Measurements from ENCODE around the gene SCLY.

DNA sequence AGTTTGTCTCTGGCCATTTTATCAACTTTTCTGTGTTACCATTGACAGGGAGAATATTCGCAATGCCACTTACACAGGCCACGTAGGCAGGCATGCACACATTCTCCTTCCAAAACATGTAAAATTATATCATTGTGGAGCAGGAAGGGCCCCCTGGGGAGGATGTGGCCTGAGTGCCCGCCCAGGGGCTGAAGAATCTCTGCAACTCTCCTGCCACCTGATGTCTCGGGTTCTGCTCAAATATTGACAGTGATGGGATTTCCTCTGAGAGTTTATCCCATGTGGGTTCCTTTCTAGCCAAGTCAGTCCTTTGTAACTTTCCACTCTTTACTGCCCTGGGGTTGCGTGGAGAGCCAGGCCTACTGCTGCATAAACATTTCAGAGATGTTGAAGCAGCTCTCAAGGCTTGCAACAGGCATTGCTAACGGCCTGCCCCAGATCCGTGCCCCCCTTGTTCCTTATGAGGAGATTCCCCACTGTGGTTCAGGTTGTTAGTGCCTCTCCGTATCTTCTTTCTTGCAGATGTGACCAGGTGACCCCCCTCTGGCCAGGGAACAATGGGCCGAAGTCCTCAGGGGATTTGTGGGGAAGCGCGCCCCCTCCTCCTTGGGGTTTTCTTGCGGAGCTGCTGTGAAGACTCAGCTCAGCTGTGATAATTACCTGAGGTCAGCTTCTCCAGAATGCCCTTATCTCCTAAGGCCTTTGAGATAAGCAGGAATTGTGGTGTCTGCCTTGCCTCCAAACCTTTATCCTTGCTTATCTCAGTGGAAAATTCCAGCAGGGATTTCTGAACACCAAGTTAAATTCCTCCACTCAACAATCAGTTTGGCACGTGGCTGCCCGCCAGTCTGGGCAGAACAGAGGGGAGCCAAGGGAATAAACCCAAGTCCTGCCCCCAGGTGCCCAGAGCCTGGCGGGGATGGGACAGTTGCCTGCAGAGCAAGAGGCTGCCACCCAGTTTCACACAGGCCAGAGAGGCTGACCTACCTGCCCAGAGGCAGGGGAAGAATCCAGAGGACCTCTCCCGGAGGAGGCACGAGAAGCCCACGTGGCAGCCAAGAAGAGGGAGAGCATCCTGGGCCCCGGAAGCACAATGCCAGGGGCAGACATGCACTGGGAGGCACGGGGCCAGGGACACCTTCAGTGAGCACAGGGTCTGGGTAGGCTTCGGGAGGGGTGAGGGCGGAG lies 4.3 kb upstream of the RAB17 start:
- PRO-cap = no peak

DNA sequence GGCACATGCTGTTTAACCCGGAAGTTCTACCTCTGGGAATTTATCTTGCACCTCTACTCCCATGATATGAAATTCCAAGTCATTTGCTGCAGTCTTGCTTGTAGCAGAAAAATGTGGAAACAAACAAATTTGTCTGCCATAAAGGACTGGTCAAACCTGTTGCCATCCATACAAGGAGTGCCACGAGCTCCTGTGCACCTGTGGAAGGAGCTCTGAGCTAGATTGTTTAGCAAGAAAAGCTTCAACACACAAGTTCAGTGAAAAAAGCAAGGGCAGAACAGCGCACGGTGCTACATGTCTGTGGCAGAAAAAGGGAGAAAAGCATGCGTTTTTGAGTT lies 33.1 kb downstream of the LRRFIP1 start:
- PRO-cap = no peak

DNA sequence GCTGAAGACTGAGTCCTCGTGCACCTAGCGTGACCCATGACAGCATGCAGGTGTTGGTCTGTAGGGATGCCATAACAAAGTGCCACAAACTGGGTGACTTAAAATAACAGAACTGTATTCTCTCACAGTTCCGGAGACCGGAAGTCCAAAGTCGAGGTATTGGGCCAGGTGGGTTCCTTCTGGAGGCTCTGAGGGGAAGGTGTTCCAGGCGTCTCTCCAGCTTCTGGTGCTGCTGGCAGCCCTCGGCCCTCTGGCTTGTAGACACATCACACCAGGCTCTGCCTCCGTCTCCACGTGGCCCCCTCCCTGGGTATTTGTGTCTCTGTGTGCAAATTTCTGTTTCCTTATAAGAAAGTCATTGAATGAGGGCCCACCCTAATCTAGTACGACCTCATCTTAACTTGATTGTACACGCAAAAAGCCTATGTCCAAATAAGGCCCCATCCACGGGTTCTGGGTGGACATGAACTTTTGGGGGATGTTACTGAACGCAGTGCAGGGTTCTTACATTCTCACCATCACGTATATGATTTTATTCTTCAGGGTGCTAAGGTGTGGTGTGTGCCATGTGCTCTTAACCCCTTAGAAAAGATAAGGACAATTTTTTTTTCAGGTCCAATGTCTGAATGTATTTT lies 34.6 kb downstream of the LRRFIP1 start:
- PRO-cap = unidirectional peak, minus-strand start at position 252 of the sequence

GRCh38 chr2:237694965-237695944 lies 67.9 kb downstream of the LRRFIP1 start:
- PRO-cap = no peak

GRCh38 chr2:237763834-237764333 lies 34.7 kb upstream of the RBM44 start:
- PRO-cap = no peak

GRCh38 chr2:237785199-237785548 lies 13.4 kb upstream of the RBM44 start:
- PRO-cap = no peak

DNA sequence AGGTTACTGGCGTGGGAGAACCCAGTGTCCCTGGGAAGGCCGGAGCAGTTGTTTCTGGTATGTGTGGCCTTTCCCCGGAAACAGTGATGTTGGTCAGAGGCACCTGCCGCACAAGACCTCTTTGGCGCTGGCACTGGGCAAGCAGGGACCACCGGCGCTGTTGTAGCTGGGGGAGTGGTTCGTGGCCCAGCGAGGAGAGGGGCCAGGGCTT lies 1.1 kb downstream of the RAMP1 start:
- PRO-cap = no peak

DNA sequence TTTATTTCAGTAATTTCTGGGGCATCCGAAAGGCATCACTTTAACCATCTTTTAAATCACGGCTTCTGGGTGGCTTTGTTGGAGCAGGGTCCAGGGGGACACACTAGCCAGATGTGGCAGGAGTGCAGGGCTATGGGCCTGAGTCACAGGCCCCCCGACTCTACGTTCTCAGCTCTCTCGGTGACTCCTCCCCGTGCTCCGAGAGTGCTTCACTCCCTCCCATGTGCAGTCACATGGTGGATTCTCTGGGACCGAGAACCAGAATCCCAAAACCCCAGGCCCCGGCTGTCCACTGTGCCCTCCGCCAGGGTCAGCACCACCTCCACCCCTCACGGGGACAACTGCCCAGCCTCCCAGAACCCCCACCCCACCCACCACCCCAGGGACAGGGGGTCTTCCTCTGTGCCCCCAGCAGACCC lies 4.2 kb downstream of the RAMP1 start:
- PRO-cap = no peak

- PRO-cap = no peak
These were observed 26.5 kb downstream of the RAMP1 start for GRCh38 chr2:237885847-237886420.

DNA sequence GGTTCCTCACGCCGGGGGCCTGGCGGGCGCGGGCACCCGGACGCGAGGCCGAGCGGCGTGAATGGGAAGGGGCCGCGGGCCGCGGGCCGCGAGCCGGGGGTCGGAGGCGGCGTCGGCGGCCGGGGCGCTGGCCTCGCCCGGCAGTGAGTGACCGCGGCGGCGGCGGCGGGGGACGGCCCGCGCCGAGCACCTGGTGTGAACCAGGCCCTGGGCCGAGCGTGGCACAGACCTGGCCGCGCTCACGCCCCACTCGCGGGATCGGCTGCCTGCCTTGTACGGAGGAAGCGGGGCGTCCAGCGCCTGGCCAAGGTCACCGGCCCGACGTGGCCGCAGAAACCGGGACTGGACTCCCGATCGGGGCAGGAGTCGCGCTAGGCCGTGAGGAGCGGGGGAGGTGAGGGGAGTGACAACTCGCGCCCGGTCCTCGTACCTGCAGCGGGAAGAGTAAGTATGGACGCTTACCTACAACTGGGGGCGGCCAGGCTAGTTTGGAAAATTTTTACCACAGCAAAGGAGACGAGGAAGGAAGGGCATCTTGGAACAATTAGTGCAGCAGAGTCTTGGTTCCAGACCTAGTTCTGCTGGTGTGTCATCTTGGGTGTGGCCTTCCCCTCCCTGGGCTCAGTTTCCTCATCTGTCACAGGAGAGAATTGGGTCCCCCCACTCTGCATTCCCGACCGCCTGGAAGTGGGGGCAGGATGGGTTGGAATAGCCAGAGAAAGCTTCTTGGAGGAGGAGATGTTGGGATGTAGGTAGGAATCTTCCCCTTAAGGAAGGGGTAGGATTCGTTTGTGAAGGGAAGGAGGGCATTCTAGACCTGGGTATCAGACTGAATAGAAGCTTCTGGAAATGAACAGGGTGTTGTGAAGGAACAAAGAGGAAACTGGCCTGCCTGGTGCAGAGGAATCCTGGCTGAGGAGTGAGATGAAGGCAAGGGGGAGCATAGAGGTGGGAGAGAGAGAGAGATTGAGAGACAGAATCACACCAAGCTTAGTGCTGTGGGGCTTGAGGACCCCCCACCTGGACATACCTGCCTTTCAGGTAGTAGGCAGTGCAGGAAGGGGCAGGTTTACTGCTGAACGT lies 775 bp downstream of the UBE2F start:
- PRO-cap = no peak

DNA sequence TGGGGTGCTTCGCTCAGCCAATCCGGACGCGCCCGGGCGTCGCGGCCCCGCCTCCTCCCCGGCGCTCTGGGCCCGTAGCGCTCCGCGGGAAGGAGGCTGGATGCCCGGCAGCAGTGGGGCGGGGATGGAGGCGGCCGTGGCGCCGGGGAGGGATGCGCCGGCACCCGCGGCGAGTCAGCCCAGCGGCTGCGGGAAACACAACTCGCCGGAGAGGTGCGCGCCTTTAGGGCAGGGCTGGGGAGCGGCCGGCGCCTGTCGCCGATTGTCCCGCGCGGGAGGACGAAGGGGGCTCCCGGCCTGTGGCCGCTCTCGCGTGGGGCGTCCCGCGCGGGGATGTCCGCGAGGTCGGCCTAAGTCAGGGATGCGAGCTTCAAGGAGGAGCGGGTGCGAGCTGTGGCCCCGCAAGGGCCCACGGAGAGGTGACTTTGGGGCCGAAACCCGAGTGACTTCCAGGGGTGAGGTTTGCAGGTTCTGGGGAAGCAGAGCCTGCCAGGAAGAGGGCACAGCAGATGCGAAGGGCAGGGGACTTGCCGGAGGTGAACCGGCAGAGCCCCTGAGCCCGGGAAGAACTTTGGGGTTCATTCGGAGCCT lies at the start of gene SCLY:
Gene SCLY, plus strand, starts transcription at position 71 of the 591 bp plus-strand sequence.
- PRO-cap = bidirectional peak, plus-strand start at position 101 of the sequence, minus-strand start outside the sequence; unidirectional peak, plus-strand start at position 505 of the sequence

- PRO-cap = no peak
These were observed 4.3 kb downstream of the SCLY start for GRCh38 chr2:238065038-238065576.

- PRO-cap = no peak
These were observed 16.8 kb upstream of the HES6 start for GRCh38 chr2:238256449-238257290.

GRCh38 chr2:238277715-238278387 lies 10.6 kb downstream of the PER2 start:
- PRO-cap = no peak

DNA sequence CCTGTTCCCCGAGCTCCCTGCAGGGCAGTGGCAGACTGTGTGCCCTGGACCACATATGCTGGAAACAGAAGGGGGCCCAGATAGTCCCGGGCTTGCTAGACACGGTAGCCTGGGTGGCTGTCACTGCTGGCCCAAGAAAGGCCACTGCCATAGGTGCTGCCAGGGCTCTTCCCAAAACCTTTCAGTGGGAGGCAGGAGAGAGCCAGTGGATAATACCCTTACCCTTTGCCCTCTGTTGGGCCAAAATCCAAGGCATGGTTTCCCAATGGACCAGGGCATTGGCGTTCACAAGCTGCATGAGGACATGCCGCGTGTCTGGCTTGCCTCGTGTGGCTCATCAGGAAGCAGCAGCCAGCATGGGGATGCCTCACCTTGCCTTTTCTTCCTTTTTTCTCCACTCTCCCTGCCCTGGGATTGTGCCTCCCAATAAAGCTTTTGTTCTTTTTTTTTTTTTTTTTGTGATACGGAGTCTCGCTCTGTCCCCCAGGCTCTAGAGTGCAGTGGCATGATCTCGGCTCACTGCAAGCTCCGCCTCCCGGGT lies 9.3 kb upstream of the PER2 start:
- PRO-cap = no peak

DNA sequence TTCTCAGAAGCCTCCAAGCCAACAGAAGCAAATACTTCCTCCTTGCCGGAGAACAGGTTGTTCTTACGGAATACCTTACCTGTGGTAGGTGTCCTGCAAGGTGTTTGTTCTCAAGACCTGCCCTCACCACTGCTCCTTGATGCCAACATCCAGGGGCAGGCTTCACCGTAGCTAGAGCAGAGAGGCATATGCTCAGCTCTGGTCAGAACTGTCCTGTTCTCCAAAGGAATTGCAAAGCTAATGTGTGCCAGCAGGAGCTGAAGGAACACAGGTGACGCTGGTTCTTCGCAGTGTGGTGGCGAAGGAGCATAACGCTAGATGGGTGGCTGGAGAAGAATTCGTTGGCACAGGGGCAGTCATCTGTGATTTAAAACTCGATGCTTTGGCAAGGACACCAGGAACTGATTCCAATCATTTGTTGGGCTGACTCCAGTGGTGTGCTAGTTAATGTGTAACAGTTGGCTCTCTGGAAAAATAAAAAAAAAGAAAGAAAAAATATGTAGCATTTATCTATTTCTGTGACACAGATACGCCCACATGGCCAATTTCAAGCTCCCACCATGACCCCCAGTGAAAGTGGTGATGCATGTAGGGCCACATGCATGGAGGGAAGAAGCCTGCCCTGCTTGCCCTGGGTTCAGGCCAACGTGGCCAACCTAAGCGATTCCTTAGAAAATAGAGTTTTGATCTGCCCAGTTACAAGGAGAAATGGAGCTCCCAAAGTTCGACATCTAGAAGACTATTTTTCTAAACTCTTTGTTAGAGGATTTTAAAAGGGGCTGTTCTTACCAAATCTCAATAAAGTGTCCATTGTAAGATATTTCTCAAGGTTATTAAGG lies 11.5 kb upstream of the PER2 start:
- PRO-cap = no peak

DNA sequence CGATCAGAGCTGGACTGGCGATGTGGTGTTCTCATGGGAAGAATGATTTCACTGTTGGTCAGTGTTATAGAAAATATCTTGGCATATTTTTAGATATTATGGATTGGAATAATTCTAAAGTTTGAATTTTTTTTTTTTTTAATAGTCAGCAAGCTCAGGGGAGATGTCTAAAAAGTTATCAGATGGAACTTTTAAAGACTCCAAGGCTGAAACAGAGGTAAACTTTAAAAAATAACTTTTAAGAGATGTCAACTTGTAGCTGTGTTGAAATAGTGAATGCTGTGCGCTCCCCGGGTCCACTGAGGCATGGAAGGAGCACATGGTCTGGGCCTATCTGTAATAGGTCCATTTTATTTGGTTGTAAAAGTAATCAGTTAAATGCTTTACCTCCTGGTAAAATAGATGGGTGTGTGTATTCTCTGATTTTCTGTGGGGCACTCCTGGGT lies 12.4 kb downstream of the TRAF3IP1 start:
- PRO-cap = no peak

- PRO-cap = no peak
These were observed 32.4 kb downstream of the ASB1 start for GRCh38 chr2:238459067-238459552.

DNA sequence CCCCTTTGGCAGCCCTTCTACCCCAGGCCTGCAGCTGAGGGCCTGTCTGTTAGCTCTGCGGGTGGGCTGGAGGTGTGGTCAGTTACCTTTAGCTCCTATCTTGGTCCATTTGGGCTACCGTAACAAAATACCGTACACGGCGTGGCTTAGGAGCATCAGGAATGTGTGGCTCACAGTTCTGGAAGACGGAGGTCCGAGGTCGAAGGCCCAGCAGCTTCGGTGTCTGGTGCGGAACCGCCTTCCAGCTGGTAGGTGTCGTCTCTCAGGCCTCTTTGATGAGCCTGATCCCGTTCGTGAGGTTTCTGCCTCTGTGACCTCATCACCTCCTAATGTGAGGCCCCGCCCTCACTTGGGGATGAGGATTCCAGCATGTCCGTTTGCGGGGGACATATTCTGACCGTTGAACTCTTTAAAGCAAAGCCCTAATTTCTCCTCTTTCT lies 127.7 kb downstream of the ASB1 start:
- PRO-cap = no peak

DNA sequence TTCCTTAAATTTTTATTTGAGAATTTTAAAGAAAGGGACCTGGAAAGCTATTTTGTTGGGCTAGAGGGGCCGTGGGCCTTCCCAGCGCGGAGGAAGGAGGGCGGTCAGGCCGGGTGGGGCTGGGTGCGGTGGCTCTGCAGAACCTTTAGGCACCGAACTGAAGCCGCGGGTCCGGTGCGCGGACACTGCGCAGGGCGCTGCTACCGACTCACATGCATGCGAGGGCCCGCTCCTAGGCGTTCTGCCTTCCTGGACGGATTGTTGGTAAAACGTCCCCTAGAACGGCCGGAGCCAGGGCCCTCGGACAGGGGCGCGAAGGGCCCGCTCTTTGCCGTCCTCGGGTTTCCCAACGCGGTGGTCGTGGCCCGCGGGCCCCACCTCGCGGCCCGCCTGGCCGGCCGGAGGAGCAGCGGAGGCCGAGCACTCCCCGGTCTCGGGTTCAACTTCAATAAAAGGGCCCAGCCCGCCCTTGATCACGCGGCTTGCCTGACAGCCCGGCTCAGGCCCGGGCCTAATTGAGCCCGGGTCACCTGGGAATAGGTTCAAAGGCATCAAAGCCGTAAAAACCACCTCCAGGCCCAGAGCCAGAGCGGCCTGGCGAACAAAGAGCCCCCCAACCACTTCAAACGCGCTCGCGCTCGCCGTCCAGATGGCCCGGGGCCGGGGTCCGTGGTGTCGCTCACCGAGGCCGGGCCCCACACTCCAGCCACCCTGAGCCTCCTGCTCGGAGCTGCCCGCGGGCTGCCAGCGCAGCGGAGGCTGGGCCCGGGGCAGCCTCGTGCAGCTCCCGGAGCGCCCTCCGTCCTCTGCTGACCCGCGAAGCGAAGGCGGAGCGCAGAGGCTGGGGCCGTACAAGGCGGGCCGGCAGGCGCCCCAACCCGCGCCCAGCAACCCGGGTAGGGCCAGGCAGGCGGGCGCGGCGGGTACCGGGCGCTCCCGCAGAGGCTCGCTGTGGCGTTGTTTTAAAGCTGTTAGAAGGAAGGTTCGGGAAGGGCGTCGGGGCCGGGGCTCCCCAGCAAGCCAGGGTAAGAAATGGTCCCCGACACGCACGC lies 1.2 kb upstream of the TWIST2 start:
- PRO-cap = unidirectional peak, plus-strand start at position 185 of the sequence; unidirectional peak, plus-strand start at position 377 of the sequence; bidirectional peak, plus-strand start at position 625 of the sequence, minus-strand start at position 603 of the sequence; bidirectional peak, plus-strand start at position 965 of the sequence, minus-strand start at position 808 of the sequence

All from neural crest cell (in vitro differentiated cells).